Osteocyte (in vitro differentiated cells): Measurements from ENCODE around the gene TMEM45B.

DNA sequence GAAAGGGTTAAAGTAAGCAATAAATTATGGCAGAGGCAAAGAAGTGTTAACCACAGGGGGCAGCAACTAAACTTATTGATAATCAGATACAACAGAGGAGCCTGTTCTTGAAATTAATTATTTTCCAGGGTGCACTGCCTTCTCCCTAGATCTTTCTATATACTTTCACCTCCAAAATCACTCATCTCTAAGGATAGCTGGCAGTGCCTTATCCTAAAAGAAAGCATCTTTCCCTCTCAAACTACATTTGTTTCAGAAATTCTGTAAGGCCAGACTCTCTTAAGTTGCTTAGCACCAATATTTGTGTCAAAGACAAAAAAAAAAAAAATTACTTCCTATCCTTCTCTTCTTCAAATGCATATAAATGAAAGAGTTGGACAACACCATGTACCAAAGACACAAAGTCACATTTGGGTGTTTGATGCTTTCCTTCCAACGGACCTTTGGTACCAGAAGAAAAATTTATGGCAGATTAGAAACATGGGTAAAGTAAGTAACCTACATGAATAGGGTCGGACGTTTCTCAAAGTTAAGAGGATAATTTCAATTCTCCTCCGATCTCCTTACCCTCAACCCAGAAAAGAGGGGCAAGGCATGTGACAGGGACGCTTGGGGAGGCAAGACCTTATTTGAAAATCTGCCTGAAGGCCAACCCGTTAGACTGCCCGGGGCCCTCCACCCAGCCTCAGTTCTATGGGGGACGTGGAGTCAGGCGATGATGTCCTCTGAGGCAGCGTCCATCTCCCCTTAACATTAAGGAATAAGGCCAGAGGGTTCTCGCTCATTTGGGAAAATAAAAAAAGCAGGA lies 66.3 kb downstream of the ETS1 start:
- PRO-cap = unidirectional peak, plus-strand start at position 353 of the sequence; bidirectional peak, plus-strand start at position 688 of the sequence, minus-strand start at position 660 of the sequence

DNA sequence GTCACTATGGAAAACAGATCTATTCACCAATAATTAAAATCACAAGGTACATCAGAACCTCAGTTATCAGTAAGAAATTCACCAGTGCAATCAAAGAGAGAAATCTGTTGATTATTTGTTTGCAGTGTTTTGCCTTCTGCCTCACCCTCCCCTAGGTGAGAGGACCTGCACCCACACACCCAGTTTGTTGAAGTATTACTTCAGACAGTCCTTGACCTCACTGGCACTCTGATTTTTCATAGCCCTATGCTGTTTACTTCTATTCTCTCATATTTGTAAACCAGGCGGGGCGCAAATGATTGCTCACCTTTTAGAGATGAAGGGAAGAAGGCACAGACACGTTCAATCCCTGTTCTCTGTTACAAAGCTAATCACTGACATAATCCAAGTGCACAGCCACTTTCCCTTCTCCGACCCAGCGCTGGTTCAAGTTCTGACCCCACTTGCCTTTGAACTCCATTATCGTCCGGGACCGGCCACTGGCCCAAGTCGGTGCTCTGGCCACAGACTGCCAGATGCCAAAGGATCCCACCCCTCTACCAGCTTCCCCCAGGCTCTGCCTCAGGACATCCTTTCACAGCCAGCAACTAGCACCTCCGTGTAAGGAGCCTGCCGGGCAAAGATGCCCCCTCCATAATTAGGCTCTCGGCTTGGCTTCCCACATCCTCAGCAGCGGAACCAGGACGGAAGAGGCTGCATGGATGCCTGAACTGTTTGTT lies 1.7 kb downstream of the ETS1 start:
- PRO-cap = no peak

DNA sequence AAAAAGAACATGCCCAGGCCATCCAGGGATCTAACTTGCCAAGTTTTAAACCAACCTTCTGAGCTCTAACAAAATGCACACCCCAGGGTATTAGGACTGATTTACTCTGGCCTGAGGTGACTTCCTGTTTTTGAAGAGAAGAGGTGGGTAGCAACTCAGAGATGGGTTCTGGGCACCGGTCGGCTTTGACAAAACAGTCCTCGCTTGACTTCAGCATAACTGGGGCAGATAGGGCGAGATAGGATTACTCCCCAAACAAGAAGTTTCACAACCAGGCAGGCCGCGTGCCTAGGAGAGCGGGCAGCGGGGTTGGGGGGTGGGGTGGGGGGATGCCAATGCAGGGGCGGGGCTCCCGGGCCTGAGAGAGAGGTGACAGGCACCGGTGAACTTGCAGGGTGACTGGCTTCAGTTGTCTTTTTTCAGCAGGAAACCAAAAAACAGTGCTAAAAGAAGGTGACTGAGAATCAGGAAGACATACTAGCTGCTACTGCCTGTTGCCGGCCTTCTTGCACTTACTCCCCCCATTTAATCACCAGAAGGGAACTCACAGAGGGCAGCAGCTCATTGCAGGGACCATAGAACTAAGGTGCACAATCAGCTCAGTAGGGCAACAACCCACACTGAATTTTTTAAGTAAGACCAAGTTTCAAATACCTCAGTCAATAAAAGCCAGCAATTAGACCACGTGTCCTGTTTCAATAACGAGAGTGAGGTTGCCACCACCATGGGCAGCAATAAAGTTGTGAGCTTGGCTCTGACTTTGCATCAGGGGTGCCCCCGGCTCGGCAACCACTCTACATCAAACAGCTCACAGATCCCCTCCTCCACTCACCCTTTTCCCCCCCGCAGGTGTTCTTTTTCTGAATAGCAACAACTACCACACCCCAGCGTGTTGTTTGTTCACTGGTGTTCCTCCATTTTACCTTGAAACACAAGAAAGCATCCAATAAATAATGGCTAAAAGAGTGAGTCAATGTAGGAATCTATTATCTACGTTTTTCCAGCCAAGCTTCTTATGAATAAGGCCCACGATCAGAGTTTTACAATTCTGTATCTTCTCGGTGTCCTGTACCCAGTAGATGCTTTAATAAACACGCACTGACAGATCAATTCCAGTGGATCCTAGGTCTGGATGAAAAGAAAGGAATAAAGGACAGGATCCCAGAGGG lies 37.2 kb upstream of the ETS1 start:
- PRO-cap = no peak

DNA sequence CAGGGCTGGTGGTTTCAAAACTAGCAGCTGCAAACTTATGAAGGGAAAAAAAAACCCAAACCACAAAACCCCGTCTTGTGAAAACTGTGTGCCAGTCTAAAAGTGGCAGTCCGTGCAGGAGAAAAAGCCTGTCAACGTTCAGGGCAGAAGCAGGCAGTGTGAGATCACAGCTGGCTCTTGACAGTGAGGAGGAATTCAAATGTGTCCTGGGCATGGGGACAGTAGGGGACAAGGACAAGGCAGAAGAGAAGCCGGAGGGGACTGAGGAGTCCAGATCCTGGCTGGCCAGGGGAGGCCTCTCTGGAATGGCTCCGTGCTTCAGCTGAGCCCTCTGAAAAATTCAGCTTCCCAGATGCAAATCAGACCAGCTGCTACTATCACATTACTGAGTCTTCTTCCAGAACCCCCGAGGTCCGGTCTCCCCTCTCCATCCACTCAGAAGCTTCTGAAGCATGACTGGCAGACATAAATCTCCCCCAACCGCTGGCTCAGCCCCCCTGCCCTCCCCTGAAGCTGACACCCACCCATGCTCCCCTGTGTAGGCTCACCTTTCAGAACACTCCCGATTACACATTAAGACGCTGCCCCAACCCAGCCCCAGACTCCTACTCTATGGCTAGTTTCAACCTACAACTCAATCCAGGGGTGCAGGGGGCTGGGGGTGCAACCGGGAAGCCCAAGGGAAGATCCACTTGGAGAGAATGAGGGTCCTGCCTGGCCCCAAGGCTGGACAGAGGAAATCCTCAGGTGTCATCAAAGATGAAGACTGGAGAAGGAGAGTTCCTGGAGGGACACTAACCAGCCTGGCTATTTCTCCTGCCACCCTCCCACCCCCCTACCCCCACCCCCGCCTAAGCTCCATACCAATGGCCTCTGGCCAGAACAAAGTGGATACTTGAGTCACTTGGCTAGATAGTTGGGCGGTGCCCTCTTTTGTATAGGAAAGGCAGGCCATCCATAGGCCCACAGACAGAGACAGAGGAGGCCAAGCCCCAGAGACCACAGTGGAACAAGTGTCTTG lies 32.1 kb downstream of the FLI1 start:
- PRO-cap = no peak

GRCh38 chr11:128733613-128734378 lies 39.9 kb downstream of the FLI1 start:
- PRO-cap = no peak

- PRO-cap = no peak
These were observed 55.8 kb downstream of the KCNJ1 start for GRCh38 chr11:128811179-128811714.

GRCh38 chr11:128890432-128890887 lies 696 bp upstream of the KCNJ5 start:
- PRO-cap = no peak

GRCh38 chr11:128909454-128910045 lies 18.4 kb downstream of the KCNJ5 start:
- PRO-cap = no peak

- PRO-cap = no peak
These were observed 26.7 kb upstream of the TP53AIP1 start for GRCh38 chr11:128969201-128970037.

DNA sequence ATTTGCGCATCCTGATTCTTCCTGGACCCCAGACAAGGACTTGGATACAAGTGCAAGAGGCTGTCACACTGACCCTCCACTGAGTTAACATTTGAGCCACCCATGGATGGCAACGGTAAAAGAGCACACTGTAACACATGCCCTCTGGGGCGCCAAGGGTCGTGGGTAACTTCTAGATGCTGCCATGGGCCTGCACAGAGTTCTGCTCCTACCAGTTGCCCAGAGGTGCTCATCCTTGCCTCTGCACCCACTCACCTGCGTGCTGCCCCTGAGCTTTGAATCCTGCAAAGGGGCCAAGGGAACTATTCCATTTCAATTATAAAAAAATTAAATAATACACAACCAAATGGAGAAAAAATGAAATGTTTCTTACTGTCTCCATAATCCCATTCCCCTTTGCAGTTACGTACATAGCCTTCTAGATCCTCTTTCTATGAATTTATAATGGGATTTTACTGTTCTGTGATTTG lies 89.4 kb upstream of the TP53AIP1 start:
- PRO-cap = no peak

GRCh38 chr11:129173852-129174170 lies 18.3 kb downstream of the ARHGAP32 start:
- PRO-cap = no peak

DNA sequence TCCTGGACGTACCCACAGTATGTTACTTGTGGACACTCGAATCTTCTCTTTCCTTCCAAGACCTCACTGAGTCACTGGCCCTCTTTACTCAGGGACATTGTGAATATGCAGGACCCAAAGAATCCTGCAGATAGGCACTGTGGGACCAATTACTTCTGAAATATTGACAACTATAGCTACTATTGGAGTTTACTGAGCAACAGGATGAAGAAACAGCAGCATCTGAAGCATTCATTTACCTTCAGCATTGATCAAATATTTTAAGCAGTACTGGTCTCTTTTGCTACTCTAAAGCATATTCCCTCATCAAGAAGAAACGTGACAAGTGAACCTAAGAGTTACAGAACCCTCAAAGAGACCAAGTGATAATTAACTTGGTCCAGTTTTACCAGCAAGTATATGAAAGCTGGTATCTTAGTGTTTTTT lies 29.8 kb upstream of the ARHGAP32 start:
- PRO-cap = no peak

GRCh38 chr11:129611930-129612954 lies 203.4 kb upstream of the TMEM45B start:
- PRO-cap = no peak

DNA sequence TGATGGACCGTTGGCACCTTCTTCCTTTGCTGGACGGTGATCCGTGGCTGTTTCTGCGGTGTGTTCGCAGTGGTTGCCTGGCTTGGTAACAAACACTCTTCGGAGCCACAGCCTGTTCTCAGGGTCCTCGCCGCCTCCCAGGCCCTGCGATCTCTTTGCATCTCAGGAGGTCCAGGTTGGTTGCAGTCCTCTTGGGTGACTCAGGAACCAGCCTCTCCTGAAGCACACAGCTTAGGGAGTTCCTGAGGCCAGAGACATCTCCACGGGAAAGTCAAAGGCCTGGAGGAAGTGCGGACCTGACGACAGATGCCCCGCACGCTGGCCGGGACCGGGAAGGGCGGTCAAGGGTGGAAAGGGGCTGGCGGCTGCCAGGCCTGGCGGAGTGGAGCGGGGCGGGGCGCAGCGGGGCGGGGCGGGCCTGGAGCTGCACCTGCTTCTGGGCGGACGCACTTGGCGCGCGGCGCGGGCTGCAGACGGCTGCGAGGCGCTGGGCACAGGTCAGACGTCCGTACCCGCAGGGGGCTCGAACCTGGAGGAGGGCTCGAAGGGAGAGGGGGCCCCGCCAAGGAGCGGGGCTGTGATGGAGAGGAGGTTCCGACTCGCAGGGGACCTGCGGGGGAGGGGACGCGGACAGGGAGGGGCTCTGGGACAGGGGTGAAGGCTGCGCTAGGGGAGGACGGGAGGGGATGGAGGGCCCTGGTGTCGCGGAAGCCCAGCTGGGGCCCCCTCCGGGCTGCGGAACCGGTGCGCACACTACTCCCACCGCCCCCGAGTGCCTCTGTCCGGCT lies at the start of gene TMEM45B:
TSS of gene TMEM45B (plus strand) at position 447 of the 788 bp plus-strand sequence.
- PRO-cap = no peak

GRCh38 chr11:129854297-129855093 lies 38.8 kb downstream of the TMEM45B start:
- PRO-cap = no peak

DNA sequence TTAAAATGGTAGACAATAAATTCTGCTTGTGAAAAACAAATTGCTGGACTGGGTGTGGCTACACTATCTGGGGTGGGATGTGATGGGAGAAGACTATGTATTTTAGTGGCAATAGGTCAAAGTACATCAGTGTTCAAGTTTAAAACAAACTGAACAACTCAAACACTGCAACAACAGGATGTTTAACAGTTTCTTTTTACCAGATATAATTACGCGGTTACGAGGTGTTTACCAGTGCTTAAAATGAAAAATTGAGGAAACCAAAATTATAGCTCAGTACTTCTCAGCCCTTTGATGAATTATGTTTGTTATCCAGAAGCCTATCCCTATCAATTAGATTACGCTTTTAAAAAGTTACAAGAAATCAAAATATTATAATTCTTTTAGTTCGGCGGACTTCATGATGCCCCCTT lies 3.2 kb downstream of the PRDM10 start:
- PRO-cap = no peak

GRCh38 chr11:130001205-130001930 lies 1.3 kb downstream of the PRDM10 start:
- PRO-cap = unidirectional peak, plus-strand start at chr11:130001598; unidirectional peak, plus-strand start at chr11:130001750; bidirectional peak, plus-strand start at chr11:130002044, minus-strand start at chr11:130001851

GRCh38 chr11:130070603-130071350 lies 1.1 kb downstream of the APLP2 start:
- PRO-cap = no peak

DNA sequence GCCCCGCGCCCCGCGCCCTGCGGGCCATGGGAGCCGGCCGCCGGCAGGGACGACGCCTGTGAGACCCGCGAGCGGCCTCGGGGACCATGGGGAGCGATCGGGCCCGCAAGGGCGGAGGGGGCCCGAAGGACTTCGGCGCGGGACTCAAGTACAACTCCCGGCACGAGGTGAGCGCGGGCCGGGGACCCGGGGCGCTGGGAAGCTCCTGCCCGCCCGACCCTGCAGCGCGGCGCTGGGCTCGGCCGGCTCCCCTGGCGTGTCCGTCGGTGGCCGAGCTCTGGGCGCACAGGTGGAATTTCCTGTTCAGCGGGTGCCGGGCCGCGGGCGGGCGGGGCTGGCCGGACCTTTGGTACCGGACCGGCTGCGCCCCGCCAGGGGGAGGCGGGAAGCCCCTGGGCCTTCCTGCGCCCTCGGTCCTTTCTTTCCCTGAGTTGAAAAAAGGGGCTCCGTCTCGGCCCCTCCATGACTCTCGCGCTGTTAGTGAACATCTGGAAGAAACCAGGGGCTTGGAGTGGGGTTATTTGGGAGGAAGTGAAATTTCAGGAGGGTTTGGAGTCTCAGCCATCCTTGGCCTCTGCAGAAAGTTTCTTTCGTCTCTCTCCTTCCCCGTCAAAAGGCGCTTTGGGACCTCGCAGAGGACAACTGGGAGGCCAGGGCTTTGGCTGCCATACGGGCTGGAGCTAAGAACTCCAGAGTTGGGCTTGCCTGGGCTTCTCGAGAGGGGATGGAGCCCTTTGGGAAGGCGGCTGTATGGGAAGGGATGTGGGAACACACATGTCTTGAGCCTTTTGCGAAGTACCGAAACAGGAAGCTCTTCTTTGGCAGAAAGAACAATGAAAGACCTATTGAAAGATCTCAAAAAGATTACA lies 546 bp downstream of the ST14 start:
- PRO-cap = no peak

DNA sequence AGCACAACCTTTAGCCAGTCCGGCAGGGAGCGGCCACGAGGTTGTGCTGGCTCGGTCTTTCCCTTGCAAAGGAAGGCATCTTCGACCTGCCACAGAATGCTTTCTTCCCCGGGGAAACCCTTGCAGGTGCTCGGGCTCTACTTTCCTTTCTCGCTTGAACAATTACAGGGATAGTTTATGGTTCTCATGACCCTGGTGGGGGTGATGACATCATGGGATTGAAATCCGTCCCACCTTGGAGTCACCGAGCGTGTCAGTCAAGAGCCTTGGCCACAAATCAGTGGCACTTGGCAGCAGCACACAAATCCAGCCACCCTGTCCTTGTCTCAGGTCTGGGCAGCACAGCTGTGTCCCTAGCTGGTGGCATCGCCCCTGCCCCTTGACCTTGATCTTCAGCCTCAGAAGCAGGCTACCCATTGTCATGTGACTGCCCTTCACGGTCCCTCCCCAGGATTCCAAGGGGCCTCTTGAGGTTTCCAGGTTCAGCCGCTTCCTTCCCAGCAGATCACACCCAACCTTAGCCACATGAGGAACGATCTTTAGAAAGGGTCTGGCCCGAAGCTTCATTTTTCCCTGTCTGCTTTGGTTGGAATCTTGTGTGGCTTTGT lies 20.4 kb downstream of the ST14 start:
- PRO-cap = no peak